Panc1 (cell line): ENCODE results near the gene OR13C8.

DNA sequence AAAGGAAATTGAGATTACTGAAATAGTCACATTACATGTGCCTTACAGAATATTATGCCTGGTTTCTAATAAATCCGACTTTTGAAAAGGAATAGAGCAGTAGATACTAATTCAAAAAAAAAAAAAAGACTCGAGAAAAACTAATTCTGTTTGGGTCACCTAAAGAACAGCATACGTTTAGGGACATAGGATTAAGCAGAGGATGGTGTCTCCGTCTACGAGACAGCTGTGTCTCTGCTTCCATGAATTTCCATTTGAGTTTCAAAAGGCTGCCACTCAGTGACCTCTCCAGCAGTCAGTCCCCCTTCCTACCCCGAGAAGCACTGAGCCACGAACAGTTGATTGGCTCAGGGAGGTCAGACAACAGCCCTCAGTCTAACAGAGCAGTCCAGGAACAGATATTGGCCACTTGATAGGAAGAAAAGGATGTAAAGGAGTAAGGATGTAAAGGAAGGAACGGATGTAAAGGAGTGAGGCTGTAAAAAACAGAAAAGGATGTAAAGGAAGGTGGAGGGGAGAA lies 3.3 kb upstream of the NR4A3 start:
- RRBS, 2 experiments, result no CpG with 5 or more reads among the region's 8 CpGs

- RRBS, 2 experiments, result no CpG with 5 or more reads among the region's 7 CpGs
These were observed 1.4 kb upstream of the NR4A3 start for GRCh38 chr9:99820431-99820564.

DNA sequence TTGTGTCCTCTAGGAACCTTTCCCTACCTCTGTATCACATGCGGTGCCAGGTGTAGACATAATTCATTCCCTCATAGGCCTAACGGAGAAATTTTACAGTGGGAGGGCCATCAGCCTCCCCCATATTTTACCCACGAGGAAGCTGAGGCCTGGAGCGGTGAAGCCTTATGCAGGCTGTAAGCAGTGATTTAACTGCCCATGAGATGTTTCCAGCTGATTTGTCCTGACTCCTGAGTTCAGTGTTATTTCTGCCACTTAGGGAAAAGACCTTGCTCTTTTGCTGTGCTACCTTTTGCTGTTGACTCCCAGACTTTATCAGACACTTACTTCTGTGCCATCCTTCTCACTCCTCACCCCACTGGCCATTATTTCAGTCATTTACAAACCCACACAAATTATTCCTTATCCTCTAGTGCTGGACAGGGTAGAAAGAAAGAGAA lies 8.1 kb downstream of the NR4A3 start:
- RRBS, 2 experiments, result no CpG with 5 or more reads among the region's 4 CpGs

GRCh38 chr9:100072716-100072993 lies 26.1 kb downstream of the ERP44 start:
- RRBS, 2 experiments, result no CpG with 5 or more reads among the region's 2 CpGs

- RRBS, 2 experiments, result no CpG with 5 or more reads among the region's 12 CpGs
These were observed 43.5 kb downstream of the INVS start for GRCh38 chr9:100142308-100143132.

GRCh38 chr9:100426235-100426791 lies 630 bp upstream of the MSANTD3 start:
- RRBS, 2 experiments, result no CpG with 5 or more reads among the region's 12 CpGs

DNA sequence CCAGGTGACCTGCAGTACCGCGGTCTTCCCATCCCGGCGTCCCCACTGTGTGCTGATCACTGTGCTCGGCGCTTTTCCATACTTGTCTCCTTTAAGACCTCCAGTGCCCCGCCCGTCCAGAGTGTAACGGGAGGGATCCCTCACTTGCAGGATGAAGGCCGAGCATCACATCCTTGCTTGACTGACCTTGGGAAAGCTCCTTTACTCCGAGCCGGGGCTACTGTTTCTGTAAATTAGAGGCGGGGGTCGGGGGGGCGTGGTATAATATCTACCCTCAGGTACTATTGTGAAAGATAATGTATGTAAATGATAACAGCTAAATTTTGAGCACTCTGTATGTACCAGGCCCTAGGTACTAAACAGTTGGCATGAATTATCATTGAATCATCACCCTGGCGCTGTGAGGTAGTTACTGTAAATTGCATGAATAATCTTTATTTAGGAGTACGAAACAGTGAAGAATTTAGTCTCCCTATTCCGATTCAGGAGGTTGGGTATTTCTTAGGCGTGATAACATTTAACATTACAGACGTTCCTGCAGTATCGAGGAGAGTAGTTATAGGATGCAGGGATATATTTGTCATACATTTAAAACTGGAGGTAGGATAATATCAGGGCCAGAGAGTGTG lies 871 bp downstream of the MSANTD3 start:
- RRBS, 2 experiments, result 1 to 4% methylated on average over 3 of the region's 21 CpGs

DNA sequence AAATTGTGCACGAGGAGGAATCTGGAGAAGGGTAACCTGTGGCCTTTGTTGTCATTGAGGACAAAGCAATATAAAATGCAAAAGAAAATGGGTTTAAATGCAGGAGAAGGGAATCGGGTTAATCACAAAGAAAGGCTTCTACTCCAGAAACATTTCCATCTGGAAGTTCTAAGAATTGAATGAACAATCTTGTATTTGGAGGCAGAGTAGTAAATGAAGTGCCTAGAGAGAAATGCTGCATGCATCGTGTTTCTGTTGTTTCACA lies 16.1 kb downstream of the CAVIN4 start:
- RRBS, 2 experiments, result no CpG with 5 or more reads among the region's 3 CpGs

DNA sequence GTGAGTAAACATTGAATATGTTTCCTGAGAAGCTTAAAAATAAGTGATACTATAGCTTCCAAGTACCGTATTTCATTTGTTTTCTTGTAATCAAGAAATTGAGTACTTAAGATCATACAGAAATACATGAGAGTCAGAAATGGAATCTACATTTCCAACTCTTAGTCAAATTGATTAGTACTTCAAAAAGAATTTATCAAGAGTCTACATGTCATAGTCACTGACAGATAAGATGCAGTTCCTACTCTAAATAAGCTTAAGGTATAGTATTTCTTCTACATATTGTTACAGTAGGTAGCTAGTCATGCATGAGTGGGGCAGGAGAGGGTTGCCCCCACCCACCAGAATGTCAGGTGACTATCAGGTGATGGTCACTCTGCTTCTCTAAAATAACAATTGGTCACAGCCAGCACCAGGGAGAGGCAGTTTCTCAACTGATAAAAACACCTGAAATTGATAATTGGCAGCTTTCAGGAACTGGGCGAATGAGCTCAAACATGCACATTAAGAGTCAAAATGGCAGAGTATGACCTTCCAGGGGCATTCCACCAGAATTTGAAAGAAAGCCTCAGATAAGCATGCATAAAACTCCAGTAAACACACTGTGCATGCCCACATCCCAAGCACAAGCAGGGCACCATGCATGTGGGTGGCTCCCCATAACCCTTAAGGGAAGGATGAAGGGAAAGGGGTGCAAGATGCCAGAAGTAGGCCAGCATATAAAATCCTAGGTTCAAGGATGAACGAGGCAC lies 2.8 kb downstream of the BAAT start:
- RRBS, 2 experiments, result no CpG with 5 or more reads among the region's 3 CpGs

- RRBS, 2 experiments, result no CpG with 5 or more reads among the region's 2 CpGs
These were observed 15.6 kb downstream of the ALDOB start for GRCh38 chr9:101419948-101420377.

- RRBS, 2 experiments, result no CpG with 5 or more reads among the region's 2 CpGs
These were observed 10.1 kb downstream of the ALDOB start for GRCh38 chr9:101425302-101425974.

- RRBS, 2 experiments, result no CpG with 5 or more reads among the region's 6 CpGs
These were observed 2.4 kb downstream of the ALDOB start for GRCh38 chr9:101432820-101433967.

- RRBS, 2 experiments, result no CpG with 5 or more reads among the region's 5 CpGs
These were observed 6.8 kb upstream of the ALDOB start for GRCh38 chr9:101442193-101442952.

- RRBS, 2 experiments, result no CpG with 5 or more reads among the region's 4 CpGs
These were observed 16.3 kb downstream of the PPP3R2 start for GRCh38 chr9:101578466-101578897.

GRCh38 chr9:103189185-103189404 lies 194.0 kb downstream of the CYLC2 start:
- RRBS, 2 experiments, result no CpG with 5 or more reads among the region's 3 CpGs

GRCh38 chr9:104568912-104569350 lies at the start of gene OR13C8:
Gene OR13C8, plus strand, starts transcription at chr9:104569168.
- RRBS, 2 experiments, result no CpG with 5 or more reads among the region's 4 CpGs

GRCh38 chr9:104747045-104747326 lies 497 bp upstream of the NIPSNAP3A start:
- RRBS, 2 experiments, result no CpG with 5 or more reads among the region's 4 CpGs

DNA sequence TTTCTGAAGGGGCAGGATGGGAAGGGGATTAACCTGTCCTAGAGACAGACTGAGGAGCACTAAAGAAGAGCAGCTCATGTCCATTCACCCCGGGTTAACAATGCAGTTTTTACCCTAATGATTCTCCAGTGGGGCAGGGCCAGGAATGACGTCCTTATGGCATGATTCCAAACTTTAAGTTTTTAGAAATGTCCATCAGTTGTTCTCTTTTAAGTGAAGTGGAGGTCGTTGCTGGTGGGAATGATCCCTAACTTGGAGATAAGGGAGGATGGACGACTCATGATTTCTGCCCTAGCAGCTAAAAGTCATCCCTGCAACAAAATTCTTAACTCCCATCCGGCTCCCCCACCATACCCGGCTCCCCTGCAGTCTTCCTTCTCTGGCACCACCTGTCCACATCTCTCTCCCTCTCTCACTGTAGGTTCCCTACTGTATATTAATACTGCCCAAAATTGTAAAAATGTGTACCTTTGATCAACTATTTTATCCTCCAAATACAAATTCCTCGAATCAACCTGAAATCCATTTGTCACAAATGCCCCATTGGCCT lies 1.2 kb downstream of the NIPSNAP3A start:
- RRBS, 2 experiments, result no CpG with 5 or more reads among the region's 7 CpGs

DNA sequence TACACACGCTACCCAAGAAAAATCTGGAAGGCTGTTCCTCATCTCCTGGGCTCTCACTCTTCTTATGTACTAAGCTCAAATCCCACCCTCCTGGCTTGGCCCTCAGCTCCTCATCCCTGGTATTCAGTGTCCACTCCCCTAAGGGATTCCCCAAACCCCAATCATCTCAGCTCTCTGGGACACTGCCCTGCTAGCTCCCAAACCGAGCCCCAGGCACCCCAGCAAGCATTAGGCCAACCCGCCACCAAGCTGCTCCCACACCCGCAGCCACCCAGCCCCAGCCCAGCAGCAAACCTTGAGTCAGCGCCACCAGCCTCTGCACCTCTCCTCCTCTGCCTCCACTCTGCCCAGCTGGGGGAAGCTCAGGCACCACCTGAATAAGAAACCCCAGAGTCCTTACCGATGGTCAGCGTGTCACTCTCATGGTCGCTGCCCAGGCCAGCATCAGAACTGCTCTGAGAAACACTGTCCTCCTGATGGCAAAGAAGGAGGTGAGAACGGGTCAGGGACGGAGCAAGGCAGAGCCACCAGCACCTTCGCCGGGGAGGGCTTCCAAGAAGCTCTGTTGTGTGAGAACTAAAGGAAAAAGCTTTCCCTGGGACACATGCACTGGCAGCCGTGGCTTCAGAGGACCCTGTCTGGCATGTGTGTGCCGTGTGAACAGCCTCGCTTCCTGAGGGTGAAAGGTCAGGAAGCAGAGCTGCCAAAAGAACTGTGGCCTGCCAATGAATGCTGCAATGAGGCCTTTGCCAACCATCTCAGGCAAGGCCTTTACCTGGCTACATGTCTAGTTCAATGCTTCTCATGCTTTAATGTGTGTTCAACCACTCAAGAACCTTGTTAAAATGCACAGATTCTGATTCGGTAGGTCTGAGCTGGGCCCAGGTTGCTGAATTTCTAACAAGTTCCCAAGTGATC lies 53.3 kb downstream of the NIPSNAP3B start:
- RRBS, 2 experiments, result no CpG with 5 or more reads among the region's 16 CpGs